Adrenal gland (tissue), 7 donors: Measurements from ENCODE around the gene ZFYVE1.

- PRO-cap, 3 experiments, result peak in 1 of 3 experiments; most common minus-strand start chr14:72091320 (in 1)
- RAMPAGE, long total RNA, 4 experiments, result no peak in any of the 4 experiments
- RRBS, result 74% methylated on average over 2 of the region's 3 CpGs
Observed at GRCh38 chr14:72091190-72091613, 159.0 kb downstream of the RGS6 start.

DNA sequence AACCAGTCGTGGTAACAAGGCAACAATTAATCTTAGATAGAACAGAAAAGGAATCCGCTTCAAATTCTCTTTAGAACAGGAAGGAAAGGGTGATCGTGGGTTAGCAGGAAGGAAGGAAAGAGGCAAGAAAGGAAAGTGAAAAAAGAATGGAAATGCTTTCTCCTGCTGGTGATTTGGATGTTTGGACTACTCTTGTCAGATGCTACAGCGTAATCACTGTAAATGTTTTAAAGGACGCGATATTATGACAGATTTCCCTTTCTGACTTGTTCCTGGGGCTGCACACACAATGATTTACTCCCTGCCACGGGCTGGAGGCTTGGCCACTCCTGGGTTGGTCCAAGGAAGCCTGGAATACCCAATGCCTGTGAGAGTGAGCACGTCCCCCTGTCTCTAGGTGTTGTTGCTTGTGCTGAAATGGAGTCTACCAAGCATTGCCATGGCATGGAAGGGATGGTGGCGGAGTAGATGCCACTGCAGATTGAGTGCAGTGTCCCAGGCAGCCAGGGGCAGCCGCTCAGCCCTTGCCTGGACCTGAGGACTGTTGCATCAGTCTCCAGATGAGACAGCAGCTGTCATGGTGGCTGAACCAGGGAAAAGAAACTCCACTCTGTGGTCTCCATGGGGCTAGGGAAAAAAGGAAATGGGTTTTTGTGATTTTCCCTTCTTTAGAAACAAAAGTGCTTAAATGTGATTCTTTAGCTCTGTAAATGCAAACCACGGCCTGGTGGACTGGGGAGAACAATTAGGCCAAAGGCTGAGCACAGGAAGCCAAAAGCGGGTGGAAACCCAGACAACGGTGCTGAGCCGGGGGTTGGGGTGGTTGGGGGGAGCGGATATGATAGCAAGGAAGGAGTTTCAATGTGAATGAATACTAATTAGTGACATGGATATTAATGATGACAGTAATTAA lies 443.0 kb downstream of the DPF3 start:
- PRO-cap, 3 experiments, result no peak in any of the 3 experiments
- RAMPAGE, long total RNA, 4 experiments, result no peak in any of the 4 experiments
- RRBS, result no CpG with 5 or more reads among the region's 15 CpGs

DNA sequence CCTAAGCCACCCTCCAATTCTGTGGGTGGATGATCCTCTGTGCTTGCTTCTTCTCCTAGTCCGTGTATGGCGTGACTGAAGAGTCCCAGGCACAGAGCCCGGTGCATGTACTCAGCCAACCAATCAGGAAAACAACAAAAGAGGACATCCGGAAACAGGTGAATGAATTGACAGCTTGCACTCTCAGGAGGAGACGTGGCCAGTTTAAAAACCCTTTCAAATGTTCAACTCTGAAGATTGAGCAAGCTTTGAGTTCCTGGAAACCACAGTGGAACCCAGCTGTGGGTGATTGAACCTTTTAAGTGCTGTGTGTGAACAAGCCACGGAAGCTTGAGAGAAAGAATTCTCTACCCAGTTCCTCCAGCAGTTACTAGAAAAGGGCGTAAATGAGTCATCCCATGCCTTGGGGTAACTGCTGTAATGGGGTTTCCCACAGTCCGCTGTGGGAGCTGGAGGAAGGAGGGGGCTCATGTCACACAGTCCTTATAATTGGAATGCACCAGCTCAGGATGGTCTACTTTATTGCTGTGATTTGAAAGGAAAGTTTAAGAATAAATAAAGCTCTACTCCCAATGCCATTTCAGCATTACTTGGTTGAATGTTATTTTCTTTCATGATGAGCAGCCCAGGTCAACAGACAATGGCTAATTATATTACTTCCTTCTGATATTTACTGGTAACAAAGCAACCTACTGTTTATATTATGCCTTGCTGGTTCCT lies 417.1 kb downstream of the DPF3 start:
- PRO-cap, 3 experiments, result no peak in any of the 3 experiments
- RAMPAGE, long total RNA, 4 experiments, result no peak in any of the 4 experiments
- RRBS, result no CpG with 5 or more reads among the region's 8 CpGs

GRCh38 chr14:72559670-72560097 lies 334.2 kb downstream of the DPF3 start:
- PRO-cap, 3 experiments, result no peak in any of the 3 experiments
- RAMPAGE, long total RNA, 4 experiments, result no peak in any of the 4 experiments
- RRBS, result no CpG with 5 or more reads among the region's 4 CpGs

- PRO-cap, 3 experiments, result no peak in any of the 3 experiments
- RAMPAGE, long total RNA, 4 experiments, result no peak in any of the 4 experiments
- RRBS, result no CpG with 5 or more reads among the region's 10 CpGs
Observed at GRCh38 chr14:72714700-72715141, 179.2 kb downstream of the DPF3 start.

DNA sequence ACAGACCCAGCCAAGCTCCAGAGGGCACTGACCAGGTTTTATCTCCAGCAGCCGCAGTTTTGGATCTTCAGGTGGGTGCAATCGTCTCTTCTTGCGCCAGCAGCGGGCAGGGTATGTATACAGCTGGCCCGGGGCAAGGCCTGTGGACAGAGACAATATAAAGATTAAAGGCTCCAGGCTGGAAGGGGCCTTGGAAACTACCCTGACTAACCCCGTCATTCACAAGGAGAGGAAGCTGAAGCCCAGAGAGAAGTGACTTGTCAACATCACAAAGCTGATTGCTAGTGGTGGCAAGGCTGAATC lies 140.7 kb downstream of the DPF3 start:
- PRO-cap, 3 experiments, result no peak in any of the 3 experiments
- RAMPAGE, long total RNA, 4 experiments, result no peak in any of the 4 experiments
- RRBS, result no CpG with 5 or more reads among the region's 6 CpGs

DNA sequence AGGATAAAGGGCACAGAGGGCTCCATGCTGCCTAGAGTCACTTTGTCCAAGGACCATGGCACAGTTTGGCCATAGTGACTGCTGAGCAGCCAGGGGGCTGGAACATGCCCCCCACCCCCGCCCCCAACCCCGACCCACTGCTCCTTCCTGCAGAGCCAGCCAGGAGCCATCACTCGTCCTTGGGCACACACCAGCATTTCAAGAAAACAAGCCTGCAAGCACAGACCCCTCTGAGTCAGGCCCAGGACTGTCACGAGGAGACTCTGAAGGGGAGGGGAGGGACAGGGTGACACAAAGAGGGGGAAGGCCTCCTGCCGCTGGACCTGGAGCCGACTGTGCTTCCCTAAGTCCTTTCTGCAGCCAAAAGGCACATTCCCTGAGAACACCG lies 101.9 kb downstream of the DPF3 start:
- PRO-cap, 3 experiments, result peak in 3 of 3 experiments; most common plus-strand start position 294 of the sequence (in 3); most common minus-strand start position 199 of the sequence (in 1)
- RAMPAGE, long total RNA, 4 experiments, result no peak in any of the 4 experiments
- RRBS, result no CpG with 5 or more reads among the region's 7 CpGs

DNA sequence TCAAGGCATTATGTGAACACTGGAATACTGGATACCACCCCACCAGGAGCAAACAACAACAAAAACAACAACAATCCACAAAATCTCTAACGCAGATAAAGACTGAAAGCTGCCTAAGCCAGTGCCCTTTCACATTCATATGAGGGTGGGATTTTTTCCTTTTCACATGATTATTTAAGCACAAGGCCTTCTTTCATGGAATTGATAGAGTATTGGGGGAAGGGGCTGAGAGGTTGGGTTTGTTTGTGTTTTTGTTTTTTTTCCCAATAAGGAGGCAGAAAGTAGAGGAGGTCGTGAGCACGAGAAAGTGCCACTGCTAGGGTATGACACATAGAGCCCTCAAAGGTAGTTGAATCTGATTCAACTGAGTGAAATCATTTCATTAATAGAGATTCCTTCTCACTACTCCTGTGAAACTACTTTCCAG lies 89.5 kb downstream of the DPF3 start:
- PRO-cap, 3 experiments, result no peak in any of the 3 experiments
- RAMPAGE, long total RNA, 4 experiments, result no peak in any of the 4 experiments
- RRBS, result no CpG with 5 or more reads among the region's 3 CpGs

- PRO-cap, 3 experiments, result no peak in any of the 3 experiments
- RAMPAGE, long total RNA, 4 experiments, result no peak in any of the 4 experiments
- RRBS, result no CpG with 5 or more reads among the region's 19 CpGs
Observed at GRCh38 chr14:72812263-72812978, 81.5 kb downstream of the DPF3 start.

DNA sequence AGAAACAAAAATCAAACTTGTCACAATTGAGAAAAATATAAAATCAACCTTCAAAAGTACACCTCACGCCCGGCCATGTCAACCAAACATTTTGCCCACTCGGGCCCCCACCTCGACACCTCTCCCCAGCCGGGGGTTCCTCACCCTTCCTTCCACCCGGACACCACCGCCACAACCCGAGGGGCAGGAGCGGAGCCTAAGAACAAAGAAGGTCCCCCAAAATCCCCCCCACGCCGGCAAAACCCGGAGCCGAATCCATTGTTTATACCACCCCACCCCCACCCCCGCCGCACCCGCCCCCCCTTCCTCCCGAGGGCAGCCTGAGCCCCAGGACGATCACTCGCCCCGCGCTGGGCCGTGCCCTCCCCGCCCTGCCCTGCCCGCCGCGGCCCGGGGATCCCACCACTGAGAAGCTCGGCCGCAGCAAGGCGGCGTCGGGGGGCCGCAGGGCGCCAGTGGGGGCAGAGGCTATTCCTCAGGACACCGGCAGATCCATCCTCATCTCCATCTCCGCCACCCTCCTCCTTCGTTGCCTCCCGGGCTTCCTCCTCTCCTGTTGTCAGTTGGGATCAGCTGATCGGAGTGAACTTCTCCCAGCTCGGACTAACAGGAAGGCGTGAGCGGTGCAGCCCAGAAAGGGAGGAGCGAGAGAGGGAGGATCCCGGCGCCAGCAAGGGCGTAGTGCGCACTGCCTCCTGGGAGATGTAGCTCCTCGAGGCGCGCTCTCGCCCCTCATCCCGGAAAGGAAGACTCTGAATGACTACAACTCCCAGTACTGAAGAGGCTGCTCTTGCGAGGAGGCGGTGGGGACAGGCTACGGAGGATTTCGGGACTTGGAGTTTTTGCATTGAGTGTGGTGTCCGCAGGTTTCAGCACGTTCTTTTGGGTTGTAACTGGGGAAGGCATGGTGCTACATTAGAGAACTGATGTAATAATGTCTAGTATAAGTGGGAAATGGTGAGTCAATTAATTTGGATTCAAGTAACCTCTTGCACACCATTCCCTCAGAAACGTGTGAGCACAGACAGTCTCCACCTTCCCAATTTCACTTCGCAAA lies at the start of gene ZFYVE1:
TSS of gene ZFYVE1 (minus strand) at position 584 of the 1,057 bp plus-strand sequence.
- PRO-cap, 3 experiments, result peak in 3 of 3 experiments; most common plus-strand start position 787 of the sequence (in 2); most common minus-strand start position 561 of the sequence (in 3)
- RAMPAGE, long total RNA, 4 experiments, result start-site peak on the minus strand in 4 of 4 experiments, centred at positions 544 to 579 of the sequence, 23 to 2,080 reads per replicate
- RRBS, result 2% methylated on average over 28 of the region's 60 CpGs

GRCh38 chr14:73099579-73100020 lies 36.7 kb upstream of the PSEN1 start:
- PRO-cap, 3 experiments, result no peak in any of the 3 experiments
- RAMPAGE, long total RNA, 4 experiments, result no peak in any of the 4 experiments
- RRBS, result no CpG with 5 or more reads among the region's 2 CpGs

GRCh38 chr14:73272197-73272751 lies 35.0 kb downstream of the PAPLN start:
- PRO-cap, 3 experiments, result no peak in any of the 3 experiments
- RAMPAGE, long total RNA, 4 experiments, result no peak in any of the 4 experiments
- RRBS, result no CpG with 5 or more reads among the region's 8 CpGs

GRCh38 chr14:73492659-73493107 lies 1.9 kb downstream of the RIOX1 start:
- PRO-cap, 3 experiments, result no peak in any of the 3 experiments
- RAMPAGE, long total RNA, 4 experiments, result no peak in any of the 4 experiments
- RRBS, result no CpG with 5 or more reads among the region's 6 CpGs

- PRO-cap, 3 experiments, result no peak in any of the 3 experiments
- RAMPAGE, long total RNA, 4 experiments, result no peak in any of the 4 experiments
- RRBS, result no CpG with 5 or more reads among the region's 6 CpGs
Observed at GRCh38 chr14:73717654-73717963, 3.4 kb upstream of the PNMA1 start.

- PRO-cap, 3 experiments, result peak in 2 of 3 experiments; most common minus-strand start chr14:73741685 (in 1)
- RAMPAGE, long total RNA, 4 experiments, result no peak in any of the 4 experiments
- RRBS, result no CpG with 5 or more reads among the region's 29 CpGs
Observed at GRCh38 chr14:73741298-73742463, 18.4 kb downstream of the MIDEAS start.

DNA sequence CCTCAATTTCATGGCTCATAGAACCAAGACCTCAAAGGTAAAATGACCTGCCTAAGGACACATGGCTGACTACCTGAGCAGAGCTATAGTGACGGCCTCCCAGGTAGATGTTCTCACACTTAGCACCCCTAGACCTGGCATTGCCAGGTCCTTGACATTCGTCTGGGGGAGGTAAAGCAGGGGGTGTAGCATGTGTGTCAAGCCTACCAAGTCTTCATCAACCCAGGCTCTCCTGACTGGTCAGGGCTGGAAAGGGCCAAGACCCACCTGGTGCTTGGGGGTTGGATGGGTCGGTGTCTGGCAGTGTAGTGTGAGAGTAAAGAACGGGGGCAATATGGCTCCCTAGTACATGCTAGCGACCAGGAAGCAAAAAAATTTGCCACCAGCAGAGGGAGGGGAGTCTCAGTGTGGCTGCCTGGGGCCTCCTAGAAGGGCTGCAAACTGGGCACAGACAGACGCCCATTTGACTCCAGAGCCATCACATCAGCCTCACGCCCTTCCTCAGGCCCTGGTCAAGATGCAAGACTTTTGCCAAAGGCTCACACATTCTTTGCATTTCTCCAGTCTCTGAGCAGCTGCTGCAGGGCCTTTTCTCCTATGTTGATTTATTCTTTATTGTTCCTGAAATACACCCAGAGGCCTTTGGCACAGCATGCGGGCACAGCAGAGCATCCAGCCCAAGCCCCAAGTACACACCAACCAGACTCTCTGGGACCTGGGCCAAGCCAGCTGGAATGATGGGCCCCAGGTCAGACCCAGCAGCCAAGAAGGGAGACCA lies 7.7 kb downstream of the MIDEAS start:
- PRO-cap, 3 experiments, result no peak in any of the 3 experiments
- RAMPAGE, long total RNA, 4 experiments, result no peak in any of the 4 experiments
- RRBS, result no CpG with 5 or more reads among the region's 8 CpGs

- PRO-cap, 3 experiments, result peak in 1 of 3 experiments; most common plus-strand start chr14:73758201 (in 1)
- RAMPAGE, long total RNA, 4 experiments, result no peak in any of the 4 experiments
- RRBS, result no CpG with 5 or more reads among the region's 9 CpGs
Observed at GRCh38 chr14:73757567-73758281, 2.4 kb downstream of the MIDEAS start.

DNA sequence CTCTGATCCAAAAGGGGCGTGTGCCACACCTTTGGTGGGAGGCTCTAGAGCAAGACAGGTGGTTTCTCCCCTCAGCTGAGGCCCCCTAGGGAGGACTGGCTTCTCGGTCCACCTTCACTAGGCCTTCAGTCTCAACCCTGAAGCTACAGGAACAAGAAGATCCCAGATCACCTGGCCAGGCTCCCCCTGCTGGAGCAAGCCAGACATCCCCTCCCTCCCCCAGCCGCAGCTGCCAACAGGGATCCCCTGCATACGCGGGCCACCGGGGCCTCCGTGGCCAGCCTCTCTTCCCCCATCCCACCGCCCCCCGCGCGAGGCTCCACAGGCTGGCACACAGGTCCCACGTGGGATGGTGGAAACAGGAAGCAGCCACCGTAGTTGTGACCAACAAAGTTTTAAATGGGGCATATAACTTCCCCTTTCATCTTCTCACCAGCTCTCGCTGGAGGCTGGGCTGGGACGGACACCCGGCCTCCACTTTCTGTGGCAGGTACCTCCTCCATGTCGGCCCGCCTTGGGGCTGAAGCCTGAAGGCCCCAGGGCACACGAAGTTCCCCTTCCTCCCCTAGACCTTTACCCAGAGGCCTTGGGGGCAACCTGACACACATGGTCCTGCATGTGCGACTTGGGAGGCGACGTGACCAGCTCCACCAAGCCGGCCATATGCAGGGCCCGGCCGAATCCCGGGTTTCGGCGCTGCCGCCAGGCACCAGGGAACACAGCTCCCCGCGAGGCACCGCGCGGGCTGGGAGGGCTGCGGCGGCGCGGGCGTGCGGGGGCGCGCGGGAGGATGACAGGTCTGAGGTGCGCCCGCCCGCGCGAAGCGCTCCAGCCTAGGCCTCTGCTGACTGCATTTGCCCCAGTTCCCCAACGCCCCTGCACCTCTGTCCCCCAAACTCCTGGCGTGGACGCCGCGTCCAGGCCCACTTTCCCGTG lies 1.5 kb downstream of the MIDEAS start:
- PRO-cap, 3 experiments, result peak in 3 of 3 experiments; most common plus-strand start position 435 of the sequence (in 3); most common minus-strand start position 121 of the sequence (in 1)
- RAMPAGE, long total RNA, 4 experiments, result no peak in any of the 4 experiments
- RRBS, result no CpG with 5 or more reads among the region's 55 CpGs

- PRO-cap, 3 experiments, result peak in 3 of 3 experiments; most common plus-strand start chr14:73759476 (in 2); most common minus-strand start chr14:73759357 (in 3)
- RAMPAGE, long total RNA, 4 experiments, result no peak in any of the 4 experiments
- RRBS, result 4% methylated on average over 3 of the region's 42 CpGs
Observed at GRCh38 chr14:73759239-73759558, 904 bp downstream of the MIDEAS start.

- PRO-cap, 3 experiments, result no peak in any of the 3 experiments
- RAMPAGE, long total RNA, 4 experiments, result no peak in any of the 4 experiments
- RRBS, result no CpG with 5 or more reads among the region's 6 CpGs
Observed at GRCh38 chr14:73951000-73951207, 802 bp downstream of the COQ6 start.